SK-N-DZ (cell line): ENCODE measurements around the genes PSEN1, NUMB and ENTPD5.

DNA sequence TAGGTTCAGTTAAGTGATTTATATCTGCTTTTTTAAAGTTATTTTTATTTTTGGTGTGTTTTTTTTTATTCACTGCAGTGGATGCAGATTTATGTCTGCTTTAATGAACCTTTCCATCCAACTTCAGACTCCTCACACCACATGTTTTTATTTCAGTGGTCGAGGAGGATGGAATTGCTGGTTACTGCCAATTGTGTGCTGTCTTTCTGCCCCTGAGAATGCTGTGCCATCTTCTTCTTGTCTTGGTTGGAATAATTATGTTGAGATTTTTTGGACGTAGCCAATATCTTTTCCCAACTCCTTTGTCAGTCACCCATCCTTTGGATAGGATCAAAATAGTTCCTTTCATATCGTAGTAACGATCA is 24.0 kb upstream of the PSEN1 start:
RAMPAGE:
- cytosol, long total RNA: no peak
- nucleus, long total RNA: no peak

GRCh38 chr14:73136057-73136607 is at the start of gene PSEN1:
Gene PSEN1, plus strand, starts transcription at chr14:73136507.
RAMPAGE:
- cytosol, long total RNA: start-site peak on the plus strand at chr14:73136442-73136541, 539 and 341 reads in 2 replicates
- nucleus, long total RNA: no peak

DNA sequence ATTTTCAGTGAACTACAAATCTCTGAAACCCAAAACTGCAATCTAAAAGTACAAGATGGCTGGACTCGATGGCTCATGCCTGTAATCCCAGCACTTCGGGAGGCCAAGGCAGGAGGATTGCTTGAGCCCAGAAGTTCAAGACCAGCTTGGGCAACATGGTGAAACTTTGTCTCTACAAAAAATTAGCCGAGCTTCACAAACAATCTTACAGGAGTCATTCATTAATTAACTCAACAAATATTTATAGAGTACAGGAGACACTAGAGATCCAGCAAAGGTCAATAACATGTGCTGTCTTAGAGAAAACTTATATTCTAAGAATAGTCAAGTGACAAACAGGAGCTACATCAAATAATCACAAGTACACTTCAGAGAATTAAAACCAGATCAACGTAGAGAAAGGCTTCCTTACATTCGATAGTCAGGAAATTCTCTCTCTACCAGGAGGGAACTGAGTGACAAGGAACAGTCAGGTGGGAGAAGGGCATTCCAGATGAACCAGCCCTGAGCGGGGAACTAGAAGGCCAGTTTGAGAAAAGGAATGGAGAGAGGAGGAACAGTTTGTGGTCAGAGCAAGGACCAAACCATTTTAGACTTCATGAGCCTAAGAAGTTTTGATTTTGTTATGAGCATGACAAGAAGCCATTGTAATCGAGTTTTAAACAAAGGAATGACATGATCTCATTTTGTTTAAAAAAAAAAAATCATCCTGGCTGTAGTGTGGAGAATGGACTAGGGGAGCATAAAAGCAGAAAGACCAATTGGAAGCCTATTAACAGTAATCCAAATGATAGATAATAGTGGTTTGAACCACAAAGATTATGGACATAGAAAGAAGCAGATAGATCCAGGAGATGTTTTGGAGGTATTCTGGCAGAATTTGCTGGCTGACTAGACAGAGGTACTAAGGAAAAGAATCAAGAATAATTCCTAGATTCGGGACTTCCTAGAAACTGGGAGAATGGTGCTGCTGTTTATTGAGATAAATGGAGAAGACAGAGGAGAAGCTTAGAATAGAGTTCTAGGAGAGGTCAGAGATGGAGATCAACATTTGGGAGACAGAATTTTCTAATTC is 27.3 kb downstream of the PSEN1 start:
RAMPAGE:
- cytosol, long total RNA: no peak
- nucleus, long total RNA: no peak

DNA sequence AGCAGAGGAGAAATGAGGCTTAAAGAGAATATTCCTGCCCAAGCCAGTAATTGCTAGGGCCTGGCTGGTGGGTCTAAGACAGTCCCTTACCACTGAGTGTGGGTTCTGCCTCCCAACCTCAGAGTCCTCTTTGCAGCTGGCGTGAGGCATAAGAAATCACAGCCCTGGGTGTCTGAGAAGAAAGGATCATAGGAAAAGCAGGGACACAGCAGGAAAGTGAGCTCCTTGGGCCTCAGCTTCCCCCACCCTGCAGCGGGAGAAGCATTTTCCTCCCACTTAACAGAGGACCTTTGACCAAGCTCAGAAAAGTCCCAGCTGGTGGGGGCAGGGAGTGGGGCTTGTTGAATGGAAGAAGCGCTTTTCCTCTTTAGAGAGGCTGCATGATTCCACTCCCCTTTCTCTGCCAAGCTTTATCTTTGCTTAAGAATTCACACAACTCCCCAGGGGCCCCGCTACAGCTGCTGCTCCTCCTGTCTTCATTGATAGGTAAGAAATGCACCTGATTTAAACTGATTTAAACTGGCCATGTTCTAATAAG is 1.9 kb upstream of the PAPLN start:
RAMPAGE:
- cytosol, long total RNA: no peak
- nucleus, long total RNA: no peak

DNA sequence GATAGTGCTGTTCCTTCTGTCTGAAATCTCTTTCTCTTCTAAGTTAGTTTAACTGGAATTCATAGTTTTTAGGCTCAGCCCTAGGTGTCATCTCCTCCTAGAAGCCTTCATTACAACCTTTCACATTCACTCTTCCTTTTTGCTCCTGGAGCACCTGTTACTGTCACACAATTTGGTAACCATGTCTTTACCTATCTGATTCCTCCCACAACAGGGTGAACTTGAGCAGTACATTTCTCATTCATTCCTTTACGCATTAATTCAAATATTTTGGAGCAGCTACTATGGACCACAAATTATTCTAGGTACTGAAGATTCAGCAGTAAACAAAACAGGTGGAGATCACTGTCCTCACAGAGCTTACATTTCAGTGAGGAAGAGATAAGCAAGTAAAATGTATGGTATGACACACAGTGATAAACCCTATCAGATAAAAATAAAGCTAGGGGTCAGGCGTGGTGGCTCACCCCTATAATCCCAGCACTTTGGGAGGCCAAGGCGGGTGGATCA is 69.3 kb downstream of the PAPLN start:
RAMPAGE:
- cytosol, long total RNA: no peak
- nucleus, long total RNA: no peak

GRCh38 chr14:73457847-73458651 is at the start of gene NUMB:
Gene NUMB, minus strand, starts transcription at chr14:73458546.
RAMPAGE:
- cytosol, long total RNA: start-site peak on the minus strand at chr14:73458528-73458592, 258 and 192 reads in 2 replicates
- nucleus, long total RNA: start-site peak on the minus strand at chr14:73458528-73458598, 189 and 63 reads in 2 replicates

GRCh38 chr14:73725145-73725386 is 10.9 kb upstream of the PNMA1 start:
RAMPAGE:
- cytosol, long total RNA: no peak
- nucleus, long total RNA: no peak

DNA sequence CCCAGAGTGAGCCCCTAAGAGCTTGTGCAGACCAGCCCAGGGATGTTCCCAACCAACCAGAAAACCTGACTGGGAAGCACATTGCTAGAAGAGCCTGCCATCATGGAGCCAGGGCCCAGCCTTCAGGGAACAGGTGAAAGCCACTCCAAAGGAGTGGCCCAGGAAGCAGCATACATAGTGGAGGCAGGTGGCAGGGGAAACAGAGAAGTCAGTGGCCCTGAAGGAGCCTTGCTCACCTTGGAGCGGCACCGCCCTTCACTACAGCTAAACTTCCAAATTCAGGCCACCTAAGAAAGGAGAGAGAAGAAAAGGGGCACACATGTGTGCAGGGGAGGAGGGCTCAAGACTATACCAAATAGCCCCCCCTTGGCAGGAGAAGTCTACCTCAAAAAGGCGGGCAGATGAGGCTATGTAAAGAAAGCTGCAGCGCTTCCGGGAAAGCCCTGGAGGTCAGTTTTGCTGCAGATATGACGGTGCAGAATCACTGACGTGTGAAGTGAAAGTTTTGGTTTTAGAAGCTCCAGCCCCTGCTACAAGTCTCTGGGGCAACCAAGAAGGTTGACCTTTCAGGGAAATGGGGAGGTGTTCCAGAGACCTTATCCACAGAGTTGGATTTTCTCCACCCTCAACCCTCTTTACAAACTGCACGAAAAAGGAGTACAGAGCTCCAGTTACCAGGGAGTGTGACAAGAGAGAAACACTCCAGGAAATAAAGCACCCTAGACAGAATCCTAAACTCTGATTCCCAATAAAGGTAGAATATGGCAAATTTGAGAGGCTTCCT is 2.3 kb upstream of the MIDEAS start:
RAMPAGE:
- cytosol, long total RNA: no peak
- nucleus, long total RNA: no peak

GRCh38 chr14:73783927-73784337 is 23.8 kb upstream of the MIDEAS start:
RAMPAGE:
- cytosol, long total RNA: no peak
- nucleus, long total RNA: no peak

DNA sequence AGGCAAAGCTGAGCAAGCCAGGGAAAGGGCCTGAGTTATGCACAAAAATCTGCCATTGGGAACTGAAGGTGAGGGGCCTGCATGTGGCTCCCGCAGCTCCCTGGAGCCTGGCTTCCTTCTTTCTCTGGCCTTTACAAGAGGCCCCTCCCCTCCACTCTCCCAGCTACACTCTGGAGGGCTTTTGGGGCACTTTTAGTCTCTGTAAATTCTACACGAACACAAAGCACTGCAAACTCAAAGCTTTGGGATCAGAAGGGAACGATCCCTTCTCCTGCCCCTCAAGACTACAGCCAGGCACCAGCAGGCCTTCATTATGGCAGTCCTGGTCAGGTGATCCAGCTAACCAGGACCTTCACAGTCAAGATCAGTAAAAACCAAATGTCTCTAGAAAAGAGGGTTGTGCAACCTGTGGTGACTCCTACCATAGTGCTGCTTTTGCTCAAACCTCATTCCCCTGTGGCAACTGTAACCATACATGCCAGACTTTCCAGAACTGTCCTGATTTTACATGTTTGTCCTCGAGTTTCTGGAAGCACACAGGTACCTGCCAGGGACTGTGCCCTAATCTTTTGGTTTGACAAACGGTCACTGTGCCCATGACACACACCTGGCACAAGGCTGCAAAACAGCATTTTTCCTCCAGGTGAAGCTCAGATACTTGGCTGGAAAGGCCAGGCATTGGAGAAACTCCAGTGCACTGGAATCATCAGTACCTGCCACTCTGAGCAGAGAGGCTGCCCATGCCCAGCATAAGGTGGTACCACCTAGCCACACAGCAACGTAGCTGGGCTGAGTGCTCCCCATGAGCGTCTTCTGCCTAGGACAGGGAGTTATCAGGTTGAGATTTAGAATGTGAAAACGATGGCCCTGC is 24.5 kb upstream of the MIDEAS start:
RAMPAGE:
- cytosol, long total RNA: no peak
- nucleus, long total RNA: no peak

DNA sequence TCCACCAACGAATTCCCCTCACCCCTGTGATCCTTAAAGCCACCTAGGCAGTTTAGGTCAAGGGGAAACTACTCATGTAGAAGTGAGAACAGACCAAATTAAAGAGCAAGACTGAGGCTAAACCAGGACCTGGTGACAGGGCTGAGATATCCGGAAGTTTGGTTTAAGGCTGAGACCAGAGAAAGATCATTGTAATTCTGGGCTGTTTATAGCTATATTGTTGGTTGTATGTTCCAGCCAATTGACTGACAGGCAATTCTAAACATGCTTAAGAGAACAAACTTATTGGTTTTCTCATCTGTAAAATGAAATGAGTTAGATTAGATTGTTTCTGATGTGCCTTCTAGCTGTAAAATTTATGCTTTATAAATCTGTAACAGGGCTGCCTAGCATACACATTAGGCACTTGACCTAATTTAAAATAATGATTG is 37.5 kb upstream of the MIDEAS start:
RAMPAGE:
- cytosol, long total RNA: no peak
- nucleus, long total RNA: no peak

DNA sequence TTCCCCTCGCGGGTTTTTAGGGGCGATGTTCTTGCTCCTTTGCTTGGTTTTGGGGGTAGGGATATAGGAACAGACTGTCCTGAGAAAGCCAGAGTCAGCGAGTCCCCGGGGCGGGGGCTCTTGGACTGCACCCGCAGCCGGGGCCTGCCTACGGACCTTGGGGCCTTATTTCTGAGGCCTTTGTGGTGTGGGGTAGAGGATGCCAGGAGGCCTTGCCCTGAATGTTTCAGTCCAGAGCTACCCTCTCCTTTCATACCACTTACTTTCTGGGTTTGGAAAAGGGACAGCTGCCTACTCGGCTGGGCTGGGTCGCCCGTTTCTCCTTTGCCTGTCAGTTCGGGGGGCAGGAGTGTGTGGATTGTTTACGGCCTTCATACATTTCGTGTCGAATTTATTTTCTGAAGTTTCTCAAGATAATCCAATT is 457 bp downstream of the ZNF410 start:
RAMPAGE:
- cytosol, long total RNA: no peak
- nucleus, long total RNA: no peak

DNA sequence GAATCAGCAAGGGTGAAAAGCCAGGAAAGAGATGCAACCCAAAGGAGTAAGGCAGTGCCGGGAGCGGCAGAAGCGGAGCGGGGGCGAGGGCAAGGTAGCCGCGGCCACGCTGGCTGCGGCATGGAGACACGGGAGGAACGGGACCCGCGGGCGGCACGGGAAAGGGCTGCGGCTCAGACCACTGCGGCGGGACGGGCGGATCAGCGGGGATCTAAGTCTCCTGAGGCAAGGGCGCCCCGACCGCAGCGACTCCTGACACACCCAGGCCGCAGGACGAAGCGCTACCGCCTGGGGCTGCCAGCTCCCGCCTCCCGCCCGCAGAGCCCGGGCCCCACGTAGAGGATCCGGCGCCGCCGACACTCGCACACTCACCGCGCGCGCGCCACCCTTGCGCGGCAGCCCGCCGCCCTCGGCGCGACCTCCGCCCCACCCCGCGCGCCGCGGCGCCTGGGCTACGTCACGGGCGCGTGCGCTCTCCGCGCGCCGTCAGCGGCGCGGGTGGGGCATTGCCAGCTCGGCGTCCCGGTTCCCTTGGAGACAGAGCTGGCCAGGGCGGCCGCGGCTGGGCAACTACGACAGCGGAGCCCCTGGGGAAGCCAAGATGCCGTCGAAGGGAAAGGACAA is at the start of gene ENTPD5:
Gene ENTPD5, minus strand, starts transcription at position 411 of the 624 bp plus-strand sequence.
RAMPAGE:
- cytosol, long total RNA: no peak
- nucleus, long total RNA: start-site peak on the minus strand centred at position 411 of the sequence, 46 bp wide, 51 and 33 reads in 2 replicates

DNA sequence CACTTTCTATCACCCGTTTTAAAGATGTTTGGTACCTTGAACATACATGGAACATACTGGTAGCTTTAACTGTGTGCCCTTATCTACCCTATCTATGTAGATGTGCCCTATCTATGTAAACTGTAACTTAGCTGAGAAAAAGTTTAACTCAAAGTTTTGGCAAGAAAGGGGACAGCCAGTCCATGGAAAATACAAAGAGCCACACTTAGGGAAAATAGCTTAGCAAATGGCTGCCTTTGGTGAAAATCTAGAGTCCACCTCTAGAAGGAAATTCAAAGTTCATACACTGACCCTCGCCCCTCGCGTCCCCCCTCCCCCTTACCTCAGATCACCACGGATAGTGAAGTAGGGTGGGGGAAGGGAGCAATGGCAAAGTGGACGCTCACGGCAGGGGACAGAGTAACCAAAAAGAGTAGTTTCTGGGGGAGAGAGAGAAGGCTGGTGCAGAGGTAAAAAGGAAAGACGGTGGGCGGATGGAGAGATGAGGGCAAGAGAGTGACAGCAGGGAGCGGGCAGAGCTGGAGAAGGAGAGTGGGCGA is 625 bp downstream of the ALDH6A1 start:
RAMPAGE:
- cytosol, long total RNA: no peak
- nucleus, long total RNA: no peak

GRCh38 chr14:74504627-74505218 is 11.2 kb downstream of the ISCA2 start:
RAMPAGE:
- cytosol, long total RNA: no peak
- nucleus, long total RNA: no peak

RAMPAGE:
- cytosol, long total RNA: no peak
- nucleus, long total RNA: no peak
These were observed 30.7 kb downstream of the ISCA2 start for GRCh38 chr14:74524326-74524646.

DNA sequence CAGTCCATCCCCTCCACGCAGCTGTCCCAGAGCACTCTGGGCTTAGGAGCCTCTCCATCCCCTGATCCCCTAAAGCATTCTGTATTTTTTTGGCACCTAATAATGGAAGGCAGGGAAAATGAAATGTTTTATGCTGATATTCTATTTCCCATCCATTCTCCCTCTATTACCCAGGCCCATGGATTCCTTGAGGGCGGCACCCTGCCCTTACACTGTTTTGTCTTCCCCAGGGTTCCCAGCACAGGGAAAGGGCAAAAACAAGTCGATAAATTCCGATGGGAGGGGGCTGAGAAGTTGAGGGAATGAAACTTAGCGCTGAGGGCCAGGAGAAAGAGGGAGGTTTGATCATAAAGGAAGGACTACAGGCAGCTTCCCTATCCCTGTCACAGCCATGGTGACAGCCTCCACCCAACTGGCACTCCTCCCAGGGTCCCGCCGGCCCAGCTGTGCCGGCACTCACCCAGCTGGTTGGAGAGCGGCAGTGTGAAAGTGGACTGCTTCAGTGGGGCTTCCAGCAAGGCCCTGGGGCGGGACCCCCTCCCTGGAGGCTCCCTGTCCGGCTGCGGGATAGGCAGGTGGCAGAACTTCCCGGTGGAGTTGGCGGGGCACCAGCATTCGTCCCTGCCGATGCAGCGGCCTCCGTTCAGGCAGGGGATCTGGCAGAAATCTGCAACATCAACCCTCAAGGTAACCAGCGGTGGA is 58.3 kb downstream of the ISCA2 start:
RAMPAGE:
- cytosol, long total RNA: no peak
- nucleus, long total RNA: no peak

DNA sequence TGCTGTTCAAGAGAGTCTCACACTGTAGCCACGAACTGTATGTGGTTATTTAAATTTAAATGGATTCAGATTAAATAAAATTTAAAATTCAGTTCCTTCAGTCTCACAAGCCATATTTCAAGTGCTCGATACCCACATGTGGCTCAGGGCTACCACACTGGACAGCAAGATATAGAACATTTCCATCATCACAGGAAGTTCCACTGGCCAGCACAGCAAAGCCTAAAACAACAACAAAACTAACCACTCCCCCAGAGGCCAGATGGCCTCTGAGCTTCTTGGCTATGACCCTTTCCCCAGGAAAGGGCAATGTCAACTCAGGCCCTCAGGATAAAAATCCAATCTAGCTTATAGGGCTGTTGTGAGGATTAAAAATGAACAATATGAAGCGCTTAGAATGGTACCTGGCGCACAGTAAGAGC is 18.5 kb downstream of the LTBP2 start:
RAMPAGE:
- cytosol, long total RNA: no peak
- nucleus, long total RNA: no peak

DNA sequence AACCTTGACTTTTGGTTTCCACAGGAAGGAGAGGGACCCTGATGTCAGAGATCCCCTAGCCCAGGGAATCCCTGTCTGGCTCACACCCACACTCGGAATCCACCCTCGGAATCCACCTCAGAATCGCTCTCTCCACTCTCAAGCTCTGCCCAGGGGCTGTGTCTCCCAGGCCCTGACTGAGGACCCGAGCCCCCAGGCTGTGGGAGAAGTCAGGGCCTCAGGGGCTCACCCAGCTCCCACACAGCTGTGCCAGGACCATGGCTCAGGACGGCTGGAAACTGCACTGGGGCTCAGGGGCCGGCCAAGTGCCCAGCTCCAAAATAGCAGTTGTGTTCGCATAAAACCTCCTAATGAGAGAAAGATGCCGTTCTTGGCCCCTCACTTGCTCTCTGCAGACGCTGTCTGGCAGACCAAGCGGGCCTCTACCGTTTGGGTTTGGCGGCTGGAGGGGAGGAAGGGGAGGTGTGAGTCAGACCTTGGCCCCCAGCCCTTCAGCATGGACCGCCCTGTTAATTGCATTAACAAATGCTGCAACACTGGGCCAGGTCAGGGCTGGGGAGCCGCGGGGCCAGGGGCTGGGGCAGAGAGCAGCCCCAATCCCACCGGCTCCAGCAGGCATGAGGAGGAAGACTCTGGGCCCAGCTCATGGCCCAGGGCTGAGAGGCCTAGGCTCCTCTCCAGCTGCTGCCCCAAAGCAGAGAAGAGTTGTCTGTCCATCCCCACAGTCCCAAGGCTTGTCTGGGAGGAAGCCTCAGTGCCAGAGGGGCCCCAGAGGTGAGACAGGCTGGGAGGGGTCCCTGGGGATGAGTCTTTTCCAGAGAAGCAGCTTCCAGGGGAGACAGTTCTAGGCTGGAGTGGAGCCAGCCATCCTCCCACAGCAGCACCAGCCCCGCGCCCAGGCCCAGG is 17.1 kb downstream of the LTBP2 start:
RAMPAGE:
- cytosol, long total RNA: no peak
- nucleus, long total RNA: no peak

GRCh38 chr14:74599141-74599886 is 12.7 kb downstream of the LTBP2 start:
RAMPAGE:
- cytosol, long total RNA: no peak
- nucleus, long total RNA: no peak